ENCODE measurements around the genes CENPA, ABHD1 and TRIM54.

DNA sequence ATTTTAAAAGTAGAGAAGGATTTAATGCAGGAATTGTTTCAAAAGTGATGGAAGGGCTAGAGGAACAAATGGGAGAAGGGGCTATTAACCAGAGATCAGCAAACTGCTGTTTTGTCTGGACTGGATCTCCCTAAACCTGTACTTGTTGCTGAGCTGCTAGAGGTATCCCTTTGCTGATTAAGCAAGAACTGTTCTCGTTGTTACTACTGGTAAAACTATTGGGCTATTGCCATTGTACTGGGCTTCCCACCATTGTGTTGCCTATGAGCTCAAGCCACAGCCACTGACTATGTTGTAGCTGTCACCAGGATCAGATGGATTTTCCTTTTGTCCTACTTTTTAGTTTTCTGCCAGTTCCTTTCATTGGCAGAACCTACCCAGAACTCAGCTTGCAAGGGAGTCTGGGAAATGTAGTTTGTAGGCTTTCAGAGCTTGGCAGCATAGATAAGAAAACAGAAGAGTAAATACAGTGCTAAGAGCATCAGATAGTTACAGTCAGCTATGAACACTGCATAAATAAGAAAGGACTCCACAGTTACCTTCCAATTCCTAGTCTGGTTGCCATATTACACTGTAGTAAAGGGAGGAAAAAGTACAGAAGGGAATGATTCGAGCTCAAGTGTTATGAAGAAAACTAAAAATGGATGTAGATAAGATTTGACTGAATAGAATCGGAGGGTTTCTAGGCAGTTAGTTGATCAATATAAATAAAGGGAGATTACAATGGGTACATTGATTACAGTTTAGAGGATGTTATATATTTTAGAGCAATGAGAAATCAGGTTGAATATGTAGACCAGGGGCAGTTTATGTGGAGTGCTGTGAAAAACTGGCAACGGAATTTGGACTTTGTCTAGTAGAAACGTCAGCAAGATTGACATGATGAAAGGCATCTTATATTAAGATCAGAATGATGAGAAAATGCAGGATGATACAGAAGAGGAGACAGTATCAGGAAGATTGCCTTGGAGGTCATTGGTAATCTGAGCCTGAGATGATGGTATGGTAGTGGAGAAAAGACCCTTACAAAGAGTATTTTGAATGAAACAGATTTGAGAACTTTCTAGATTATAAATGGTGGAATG is 39.6 kb downstream of the RAB10 start:
- PRO-cap = no peak

- PRO-cap = no peak
Observed at GRCh38 chr2:26105020-26105425, 67.9 kb upstream of the GAREM2 start.

GRCh38 chr2:26162272-26162584 is 10.7 kb upstream of the GAREM2 start:
- PRO-cap = no peak

DNA sequence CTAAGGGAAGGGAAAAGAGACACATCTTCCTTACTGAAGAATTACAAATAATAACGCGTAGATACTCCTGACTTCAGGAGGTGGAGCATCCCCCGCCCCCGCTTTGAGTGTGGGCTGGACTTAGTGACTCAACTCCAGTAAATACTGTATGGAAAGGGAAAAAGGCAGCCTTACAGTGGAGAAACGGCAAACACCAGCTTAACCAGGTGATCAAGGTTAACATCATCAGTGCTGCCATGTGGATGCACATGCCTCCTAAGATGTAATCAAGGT is 47.9 kb downstream of the HADHB start:
- PRO-cap = no peak

DNA sequence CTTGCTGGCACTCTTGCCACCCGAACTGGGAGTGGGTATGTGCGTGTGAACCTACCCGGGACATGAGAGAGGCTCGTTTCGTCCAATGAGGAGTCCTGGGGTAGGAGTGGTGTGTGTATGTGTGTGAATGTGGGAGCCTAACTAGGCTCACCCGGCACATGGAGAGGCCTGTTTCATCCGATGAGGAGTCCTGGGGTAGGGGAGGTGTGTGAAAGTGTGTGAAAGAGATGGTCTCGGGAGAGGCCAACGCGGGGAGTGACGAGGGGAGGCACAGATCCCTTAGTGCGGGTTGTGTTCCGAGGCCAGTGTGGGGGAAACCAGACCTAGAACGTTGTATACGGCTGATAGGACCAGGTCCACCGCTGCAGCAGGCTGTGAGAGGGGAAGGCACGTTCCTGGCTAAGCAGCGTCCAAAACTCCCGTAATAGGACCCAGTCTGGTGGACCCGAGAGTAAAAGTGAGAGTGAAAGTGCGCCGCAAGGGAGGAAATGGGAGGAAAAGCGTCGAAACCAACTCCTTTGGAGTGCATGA is 47.0 kb upstream of the SELENOI start:
- PRO-cap = no peak

DNA sequence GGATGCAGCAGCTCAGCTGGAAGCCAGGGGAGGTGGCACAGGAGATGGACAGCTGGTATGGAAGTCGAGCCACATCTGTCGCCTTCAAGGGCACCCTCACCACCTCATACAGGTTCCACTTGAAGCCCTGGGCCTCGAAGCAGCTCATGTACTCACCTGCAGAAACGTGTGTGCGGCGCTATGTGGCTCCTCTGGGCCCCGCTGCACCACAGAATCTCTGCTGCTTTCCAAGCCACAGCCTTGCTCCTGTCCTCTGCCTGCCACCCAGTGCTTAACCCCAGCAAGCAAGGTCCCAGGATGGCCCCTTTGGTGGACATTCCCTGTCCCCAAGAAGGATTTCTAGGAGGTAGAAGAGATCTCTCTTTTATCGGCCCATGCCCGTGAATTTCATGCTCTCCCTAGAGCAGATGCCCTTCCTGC is 31.5 kb upstream of the SELENOI start:
- PRO-cap = no peak

DNA sequence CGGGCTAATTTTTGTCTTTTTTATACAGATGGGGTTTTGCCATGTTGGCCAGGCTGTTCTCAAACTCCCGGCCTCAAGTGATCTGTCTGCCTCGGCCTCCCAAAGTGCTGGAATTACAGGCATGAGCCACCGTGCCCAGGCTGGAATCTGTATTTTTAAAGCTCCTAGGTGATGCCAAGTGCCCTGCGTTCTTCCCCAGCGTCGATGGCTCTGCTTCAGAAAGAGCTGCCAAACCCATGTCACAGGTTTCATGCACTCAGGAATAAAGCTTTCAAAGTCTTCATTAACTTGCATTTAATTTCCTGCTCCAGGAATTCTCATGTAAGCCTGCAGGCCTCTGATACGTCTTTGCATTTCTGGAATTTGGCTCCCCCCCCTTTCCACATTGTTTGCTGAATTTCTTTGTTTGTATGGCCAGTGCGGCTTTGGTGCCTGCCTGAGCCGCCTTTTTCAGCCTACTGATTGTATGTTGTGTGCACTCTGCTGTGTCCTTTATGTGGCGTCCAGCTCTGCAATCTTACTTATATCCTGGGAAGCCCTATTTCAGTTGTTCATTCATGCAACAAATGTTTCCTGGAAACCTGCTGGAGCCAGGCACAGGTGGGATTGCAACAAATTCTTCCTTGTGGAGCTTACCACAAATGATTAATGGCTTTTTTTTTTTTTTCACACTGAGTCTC is 62.8 kb downstream of the OTOF start:
- PRO-cap = no peak

- PRO-cap = bidirectional peak, plus-strand start at chr2:26503698, minus-strand start at chr2:26503559
Observed at GRCh38 chr2:26503166-26504029, 55.2 kb downstream of the OTOF start.

DNA sequence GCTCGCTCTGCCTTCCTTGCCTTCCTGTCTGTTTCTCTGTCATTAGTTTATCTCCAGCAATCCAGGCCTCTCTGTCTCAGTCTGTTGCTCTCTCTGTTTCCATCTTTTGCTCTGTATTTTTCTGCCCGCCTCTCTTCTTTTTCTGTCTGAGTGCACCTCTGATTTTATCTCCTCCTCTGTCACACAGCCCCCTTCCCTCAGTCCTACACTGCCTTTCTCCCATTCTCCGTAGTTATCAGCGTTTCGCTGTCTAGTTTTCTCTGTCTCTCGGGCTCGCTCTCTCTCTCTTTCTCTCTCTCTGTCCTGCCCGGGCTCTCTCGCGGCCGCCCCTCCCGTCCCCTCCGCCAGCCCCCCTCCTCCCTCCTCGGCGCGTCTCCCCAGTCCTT is 316 bp upstream of the KCNK3 start:
- PRO-cap = no peak

DNA sequence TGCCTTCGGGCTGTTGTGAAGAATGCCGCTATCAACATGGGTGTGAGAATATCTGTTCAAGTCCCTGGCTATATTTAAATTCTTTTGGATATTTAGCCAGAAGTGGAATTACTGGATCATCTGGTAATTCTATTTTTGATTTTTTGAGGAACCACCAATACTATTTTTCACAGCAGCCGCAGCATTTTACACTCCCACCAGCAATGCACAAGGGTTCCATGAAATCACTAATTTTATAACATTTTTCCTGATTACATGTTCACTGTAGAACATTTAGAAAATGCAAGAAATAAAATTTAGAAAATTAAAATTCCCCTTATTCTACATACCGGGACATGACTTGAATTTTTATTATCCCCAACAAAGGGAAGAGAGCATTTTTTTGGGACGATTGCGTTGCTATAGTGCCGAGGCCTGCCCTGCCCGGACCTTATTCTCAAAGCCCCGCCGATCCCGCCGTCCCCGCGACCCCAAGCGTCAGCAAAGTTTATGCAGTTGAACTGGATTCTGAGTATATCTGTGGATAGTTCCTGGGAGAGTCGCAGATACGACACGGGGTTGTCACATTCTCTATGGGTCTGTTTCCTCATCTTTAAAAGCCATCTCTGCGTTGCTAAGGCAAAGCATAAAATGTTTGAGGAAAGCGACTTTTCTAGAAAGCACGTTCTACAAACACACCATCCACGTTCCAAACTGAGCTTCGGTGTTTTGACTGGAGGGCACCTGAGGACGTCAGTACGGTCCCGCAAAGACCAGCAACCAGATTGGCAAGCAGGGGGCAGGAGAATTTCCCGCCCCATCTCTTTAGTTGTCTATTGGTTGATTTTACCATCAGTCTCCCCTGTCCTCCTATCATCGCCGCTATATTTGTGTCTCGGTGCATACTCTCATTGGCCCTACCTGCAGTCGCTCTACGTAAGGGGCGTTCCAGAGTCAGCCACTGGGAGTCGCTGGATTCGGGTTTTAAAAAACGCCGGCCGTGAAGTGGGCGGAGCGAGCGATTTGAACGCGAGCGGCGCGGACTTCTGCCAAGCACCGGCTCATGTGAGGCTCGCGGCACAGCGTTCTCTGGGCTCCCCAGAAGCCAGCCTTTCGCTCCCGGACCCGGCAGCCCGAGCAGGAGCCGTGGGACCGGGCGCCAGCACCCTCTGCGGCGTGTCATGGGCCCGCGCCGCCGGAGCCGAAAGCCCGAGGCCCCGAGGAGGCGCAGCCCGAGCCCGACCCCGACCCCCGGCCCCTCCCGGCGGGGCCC is at the start of gene CENPA:
TSS of gene CENPA (plus strand) at position 1,020 of the 1,252 bp plus-strand sequence.
- PRO-cap = bidirectional peak, plus-strand start at position 1,021 of the sequence, minus-strand start at position 705 of the sequence; unidirectional peak, plus-strand start at position 1,080 of the sequence

DNA sequence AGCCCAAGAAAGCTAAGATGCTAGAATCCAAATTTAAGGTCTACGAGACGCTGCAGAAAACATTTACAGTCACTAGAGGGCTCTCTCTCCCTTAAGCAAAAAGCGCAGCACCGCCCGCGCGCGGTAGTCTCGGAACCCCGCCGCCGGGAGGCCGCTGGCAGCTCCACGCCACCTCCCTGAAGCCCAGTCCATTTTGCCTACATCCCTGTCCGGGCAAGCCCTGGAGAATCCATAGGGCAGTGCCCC is 1.6 kb upstream of the DPYSL5 start:
- PRO-cap = unidirectional peak, plus-strand start at position 126 of the sequence

DNA sequence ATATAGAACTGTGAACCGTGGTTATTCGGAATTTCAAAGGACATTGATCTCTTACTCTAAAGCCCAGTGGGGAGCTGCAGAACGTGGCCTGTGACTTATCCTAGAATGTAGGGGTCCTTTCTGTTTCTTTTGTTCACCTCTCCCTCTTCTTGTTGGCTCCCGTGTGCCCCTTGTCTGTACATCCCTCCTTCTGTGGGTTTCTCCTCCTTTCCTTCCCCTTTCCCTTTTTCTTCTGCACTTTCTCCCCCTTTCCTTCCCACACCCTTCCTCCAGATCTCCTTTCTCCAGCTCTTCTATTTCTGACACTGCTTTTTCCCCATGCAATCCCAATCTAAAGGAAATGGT is 35.5 kb upstream of the MAPRE3 start:
- PRO-cap = no peak

- PRO-cap = no peak
Observed at GRCh38 chr2:26979672-26980227, 9.3 kb downstream of the MAPRE3 start.

- PRO-cap = no peak
Observed at GRCh38 chr2:27058519-27058718, 7.0 kb downstream of the AGBL5 start.

- PRO-cap = bidirectional peak, plus-strand start at chr2:27086812, minus-strand start at chr2:27086603
Observed at GRCh38 chr2:27086089-27086664, 395 bp upstream of the KHK start.

- PRO-cap = bidirectional peak, plus-strand start at chr2:27123852, minus-strand start at chr2:27123761
Observed at GRCh38 chr2:27123239-27123992, at the start of gene ABHD1. TSS of gene ABHD1 (plus strand) at chr2:27123815.

DNA sequence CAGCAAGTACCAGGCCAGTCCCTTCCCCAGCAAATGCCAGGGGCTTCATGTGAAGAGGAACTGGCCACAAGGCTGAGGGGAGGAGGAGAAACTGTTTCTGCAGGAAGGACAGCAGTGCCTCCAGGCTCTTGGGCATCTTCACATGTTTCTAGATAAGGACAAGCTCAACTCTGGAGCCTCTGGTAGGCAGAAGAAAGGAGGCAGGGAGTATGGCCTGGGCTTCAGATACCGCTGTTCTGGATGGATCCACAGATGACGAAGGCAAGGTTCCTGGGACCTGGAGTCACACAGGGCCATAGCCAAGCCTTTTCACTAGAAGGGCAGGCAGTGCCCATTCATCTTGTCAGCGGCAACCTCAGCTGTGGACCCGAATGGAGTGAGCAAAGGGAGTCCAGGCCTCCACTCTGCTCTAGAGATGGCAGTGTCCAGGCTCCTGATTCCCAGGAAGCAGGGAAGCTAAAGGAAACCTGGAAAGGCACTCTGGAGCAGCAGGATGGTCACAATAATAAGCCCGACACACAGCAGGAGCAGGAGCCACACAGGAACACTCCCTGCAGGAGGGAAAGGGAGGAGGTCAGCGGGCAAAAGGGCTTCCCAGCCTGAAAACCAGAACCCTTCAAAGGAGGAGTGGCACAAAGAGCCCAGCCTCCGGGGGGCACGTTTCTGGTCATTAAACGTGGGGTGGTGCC is 3.3 kb downstream of the PREB start:
- PRO-cap = no peak

- PRO-cap = bidirectional peak, plus-strand start at chr2:27250415, minus-strand start at chr2:27250323
Observed at GRCh38 chr2:27250033-27250530, 12.8 kb downstream of the SLC30A3 start.

- PRO-cap = unidirectional peak, plus-strand start at chr2:27282510; unidirectional peak, plus-strand start at chr2:27282648
Observed at GRCh38 chr2:27281816-27282731, at the start of gene TRIM54. TSS of gene TRIM54 (plus strand) at chr2:27282429.

GRCh38 chr2:27282732-27283455 is 665 bp downstream of the TRIM54 start:
- PRO-cap = bidirectional peak, plus-strand start at chr2:27283117, minus-strand start at chr2:27283025

Measured in endodermal cell (in vitro differentiated cells).